Endodermal cell (in vitro differentiated cells): ENCODE results near the genes BPGM and AGBL3.

GRCh38 chr7:131124294-131124867 lies 203.3 kb upstream of the MKLN1 start:
- PRO-cap = no peak

- PRO-cap = no peak
These were observed 108.1 kb upstream of the MKLN1 start for GRCh38 chr7:131219533-131220055.

DNA sequence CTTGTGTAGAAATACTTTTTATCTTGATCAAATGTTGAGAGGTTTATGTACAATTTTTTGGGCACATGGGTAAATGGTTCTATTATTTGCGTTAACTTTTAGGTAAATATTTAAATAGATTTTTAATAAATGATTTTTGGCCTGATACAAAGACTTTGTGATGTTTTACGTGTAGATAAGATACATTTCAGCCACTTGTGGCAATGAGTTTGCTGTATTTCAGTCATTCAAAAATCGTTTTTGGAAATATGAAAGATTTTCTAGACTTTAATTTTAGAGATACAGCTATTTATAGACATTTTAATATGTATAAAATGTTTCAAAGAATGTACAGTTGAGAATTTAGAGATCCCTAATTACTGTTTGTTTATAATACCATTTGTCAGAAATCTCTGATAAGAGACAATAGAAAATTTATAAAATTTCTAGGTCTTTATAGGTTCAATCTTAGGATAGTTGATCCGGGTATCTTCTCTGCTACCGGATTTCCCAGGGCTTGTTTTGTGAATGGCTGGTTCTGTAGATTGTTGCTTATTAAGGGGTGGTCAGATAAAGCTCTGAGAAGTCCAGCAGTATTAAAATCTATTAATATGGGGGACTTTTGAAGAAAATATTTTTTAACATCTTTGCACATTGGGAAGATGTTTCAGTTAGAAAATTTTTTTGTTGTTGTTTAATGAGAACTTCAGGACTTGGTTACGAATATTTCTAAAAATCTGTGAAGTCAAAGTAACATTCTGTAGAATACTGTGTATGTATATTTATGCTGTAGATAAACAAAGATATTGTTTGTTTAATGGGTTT lies 7.1 kb downstream of the MKLN1 start:
- PRO-cap = no peak

DNA sequence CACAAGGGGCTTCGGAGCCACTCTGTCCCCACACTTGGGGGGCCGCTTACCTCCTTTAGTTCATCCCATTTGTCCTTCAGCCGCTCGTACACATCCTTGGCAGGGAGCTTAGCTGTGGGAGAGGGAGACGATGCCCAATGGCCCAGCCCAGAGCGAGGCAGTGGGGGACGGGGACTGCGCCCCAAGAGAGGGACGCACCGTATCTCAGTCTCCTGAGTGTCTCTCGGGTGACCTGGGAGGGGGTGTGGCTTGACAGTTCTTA lies 50.3 kb downstream of the PODXL start:
- PRO-cap = no peak

DNA sequence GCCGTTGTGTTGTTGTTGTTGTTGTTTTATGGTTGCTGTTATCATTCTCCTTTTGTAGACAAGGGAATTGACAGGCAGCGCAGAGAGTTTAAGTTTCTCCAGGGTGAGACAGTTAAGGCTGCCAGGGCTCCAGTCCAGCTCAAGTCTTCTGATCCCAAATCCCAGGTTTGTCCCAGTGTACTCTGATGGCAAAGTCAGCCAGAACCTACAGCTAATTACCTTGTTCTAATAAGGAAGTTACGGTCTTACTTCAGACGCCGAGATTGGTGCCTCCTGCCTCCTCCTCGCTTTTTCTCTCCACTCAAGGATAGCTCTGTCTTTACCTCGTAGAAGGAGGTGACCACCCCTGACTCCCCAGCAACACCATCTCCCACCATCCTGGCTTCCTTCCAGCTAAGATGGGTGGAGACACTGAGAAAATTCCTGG lies 21.4 kb upstream of the PODXL start:
- PRO-cap = no peak

GRCh38 chr7:131929129-131929612 lies 372.7 kb upstream of the PODXL start:
- PRO-cap = no peak

DNA sequence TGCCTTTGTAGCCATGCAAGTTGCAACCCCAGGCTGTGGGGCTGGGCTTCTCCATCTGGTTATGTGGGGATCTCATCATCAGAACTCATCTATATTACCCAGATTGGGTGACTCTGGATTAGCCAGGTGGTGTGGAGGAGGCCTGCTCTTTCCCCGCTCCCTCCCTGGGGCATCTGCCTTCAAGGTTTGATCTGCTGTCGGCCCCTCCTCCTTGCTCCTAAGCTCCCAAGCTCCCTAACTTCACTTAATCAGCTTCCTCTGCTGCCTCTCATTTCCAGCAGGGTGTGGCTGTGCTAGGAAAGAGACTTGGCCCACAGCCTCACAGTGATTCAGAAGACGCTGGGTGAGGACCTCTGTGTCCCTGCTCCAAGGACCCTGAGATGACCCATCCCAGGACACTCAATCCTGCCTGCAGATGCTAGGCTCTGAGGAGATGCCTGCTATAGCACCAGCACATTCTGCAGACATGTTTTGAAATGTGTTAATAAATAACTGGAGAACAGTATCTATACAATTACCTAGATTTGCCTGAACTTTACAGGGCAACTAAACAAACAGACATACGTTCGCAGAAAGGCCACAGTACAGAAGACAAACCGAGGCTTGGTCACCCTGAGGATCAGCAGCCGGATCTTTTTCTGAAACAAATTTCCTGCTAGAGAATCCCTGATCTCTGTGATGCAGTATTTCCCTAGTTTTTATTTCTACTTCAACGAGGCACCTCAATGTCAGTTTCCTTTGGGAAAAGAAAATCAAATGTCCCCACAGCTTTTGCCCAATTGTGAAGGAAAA lies 392.2 kb upstream of the PODXL start:
- PRO-cap = no peak

DNA sequence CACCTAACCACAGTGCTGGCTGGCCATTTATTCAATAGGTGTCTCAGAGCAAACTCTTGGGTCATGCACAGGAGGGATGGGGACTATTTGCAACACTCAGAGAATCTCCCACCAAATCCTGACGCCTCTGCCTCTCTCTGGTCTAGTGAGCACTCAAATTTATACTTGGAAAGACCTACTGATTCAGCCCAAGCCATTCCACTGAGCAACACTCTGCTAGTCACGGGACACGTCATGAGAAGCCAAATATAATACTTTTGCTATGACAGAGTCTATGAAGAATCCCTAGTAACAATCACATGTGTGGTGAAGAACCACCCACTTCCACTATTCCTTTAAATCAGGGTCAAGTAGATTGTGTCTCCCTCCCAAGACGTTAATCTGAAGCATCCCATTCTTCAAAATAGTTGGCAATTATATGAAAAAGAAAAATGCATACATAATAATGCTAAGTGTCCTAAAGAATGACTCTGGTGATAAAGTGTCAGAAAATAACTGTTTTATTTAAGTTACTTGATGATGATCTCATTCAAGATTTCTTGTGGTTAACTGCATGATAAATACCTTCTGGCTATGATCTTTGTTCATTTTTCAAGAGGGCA lies 28.5 kb downstream of the CHCHD3 start:
- PRO-cap = no peak

DNA sequence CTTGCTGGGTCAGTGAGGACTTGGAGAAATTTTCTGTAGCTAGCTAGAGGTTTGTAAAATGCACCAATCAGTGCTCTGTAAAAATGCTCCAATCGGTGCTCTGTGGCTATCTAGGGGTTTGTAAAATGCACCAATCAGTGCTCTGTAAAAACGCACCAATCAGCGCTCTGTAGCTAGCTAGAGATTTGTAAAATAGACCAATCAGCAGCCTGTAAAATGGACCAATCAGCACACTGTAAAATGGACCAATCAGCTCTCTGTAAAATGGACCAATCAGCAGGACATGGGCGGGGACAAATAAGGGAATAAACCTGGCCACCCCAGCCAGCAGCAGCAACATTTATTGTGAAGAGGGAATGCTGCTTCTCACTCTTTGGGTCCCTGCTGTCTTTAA lies 347.6 kb upstream of the LRGUK start:
- PRO-cap = no peak

DNA sequence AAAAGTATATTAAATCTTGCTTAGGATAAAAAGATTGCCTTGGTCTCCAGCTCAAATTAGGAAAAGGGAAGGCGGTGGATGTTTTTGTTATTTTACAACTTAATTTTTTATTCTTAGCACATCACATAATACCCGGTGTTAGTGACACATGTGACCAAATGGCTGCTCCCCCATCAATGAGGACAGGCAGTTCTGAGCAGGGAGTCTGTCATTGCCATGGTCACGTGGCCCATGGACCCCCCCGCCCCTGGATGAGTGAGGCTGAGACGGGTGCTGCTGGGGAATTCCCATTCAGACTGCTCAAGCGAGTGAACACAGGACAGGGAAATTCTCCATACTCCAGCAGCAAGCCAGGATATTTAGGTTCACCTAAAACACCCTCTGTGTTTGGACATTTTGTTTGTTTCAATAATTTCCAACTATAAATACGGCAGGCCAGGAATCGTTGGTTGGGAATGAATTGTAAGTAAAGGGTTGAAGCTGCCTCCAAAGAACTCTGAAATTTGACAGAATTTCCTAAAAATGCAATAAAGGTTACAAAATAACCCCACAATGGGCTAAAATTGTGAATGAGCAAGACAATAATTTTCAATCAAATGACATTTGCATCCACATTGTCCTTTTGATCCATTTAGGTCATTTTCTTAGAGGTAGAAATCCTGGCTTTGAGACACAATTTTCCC lies 34.8 kb upstream of the SLC35B4 start:
- PRO-cap = no peak

DNA sequence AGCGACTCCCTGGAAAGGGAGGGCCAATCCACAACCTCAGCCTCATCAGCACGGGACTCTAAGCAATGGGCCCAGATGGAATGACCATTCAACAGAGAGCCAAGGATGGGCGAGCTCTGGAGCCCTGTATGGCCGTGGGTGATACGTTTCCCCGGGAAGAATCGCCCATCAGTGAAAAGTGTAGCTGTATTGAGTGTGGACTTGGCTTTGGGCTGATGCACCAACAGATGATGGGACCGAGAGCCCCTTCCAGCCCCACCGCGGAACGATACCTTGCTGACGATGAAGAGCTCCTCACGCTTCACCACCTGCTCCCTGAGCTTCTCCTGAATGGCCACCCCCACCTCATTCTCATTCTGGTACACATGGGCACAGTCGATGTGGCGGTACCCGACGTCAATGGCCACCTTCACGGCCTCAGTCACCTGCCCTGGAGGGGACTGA lies 7.6 kb downstream of the AKR1B1 start:
- PRO-cap = no peak

DNA sequence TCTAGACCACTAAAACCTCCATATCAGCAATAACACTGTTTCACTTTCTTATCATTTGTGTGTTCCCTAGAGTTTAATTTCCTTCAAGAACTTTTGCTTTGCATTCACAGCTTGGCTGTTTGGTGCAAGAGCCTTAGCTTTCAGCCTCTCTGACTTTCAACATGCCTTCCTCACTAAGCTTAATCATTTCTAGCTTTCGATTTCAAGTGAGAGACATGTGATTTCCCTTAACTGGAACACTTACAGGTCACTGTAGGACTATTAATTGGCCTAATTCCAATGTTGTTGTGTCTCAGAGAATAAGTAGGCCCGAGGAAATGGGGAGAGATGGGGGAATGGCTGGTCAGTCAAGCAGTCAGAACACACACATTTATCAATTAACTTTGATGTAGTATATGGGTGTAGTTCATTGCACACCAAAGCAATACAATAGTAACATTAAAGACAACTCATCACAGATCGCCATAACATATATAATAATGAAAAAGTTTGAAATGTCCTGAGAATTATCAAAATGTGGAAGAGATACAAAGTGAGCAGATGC lies 10.6 kb upstream of the BPGM start:
- PRO-cap = no peak

DNA sequence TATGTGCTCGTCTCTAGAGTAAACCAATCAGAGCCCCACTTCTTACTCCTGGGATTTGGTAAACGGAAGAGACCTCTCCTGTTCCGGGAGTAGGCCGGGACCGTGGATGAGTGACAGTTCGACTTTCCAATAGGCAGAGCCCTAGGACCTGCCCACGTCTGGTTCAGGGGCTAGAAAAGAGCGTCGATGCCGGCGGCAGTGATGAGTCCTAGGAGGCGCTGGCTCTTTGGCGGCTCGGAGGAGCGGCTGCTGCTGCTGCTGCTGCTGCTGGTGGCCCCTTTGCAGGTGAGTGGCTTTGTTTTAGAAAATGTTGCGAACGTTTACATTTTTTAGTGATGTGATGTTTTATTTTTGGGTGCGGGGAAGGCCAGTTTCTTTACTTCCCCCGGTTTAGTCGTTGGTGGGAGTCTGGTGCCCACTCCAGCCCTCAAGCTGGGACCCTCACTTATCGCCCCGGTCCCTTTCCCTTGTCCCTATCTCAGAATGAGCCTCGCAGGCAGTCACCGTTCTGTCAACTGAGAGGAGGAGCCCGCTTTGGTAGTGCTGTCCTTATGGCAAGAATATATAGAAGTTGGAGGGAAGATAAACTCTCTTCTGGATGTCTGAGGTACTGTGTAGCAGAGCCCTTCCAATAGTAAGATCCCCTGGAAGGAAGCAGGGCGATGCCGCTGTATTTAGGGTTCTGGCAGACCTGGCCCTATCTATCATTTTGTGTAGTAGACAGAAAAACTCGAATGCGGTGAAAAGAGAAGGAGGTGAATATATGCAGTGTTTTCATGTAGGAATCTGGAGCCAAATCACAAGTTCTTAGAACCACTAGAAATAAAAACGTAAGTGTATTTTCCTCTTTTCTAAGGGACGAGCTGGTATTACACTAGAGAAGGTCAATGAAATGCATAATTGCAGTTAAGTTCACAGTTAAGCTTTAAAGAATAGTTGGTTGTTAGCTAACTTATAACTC lies at the start of gene BPGM:
BPGM (plus strand) TSS at position 201 of the 961 bp plus-strand sequence.
- PRO-cap = bidirectional peak, plus-strand start at position 202 of the sequence, minus-strand start outside the sequence; bidirectional peak, plus-strand start at position 496 of the sequence, minus-strand start at position 485 of the sequence

GRCh38 chr7:134720024-134720428 lies 59.4 kb upstream of the CALD1 start:
- PRO-cap = no peak

GRCh38 chr7:134720538-134721234 lies 58.7 kb upstream of the CALD1 start:
- PRO-cap = no peak

DNA sequence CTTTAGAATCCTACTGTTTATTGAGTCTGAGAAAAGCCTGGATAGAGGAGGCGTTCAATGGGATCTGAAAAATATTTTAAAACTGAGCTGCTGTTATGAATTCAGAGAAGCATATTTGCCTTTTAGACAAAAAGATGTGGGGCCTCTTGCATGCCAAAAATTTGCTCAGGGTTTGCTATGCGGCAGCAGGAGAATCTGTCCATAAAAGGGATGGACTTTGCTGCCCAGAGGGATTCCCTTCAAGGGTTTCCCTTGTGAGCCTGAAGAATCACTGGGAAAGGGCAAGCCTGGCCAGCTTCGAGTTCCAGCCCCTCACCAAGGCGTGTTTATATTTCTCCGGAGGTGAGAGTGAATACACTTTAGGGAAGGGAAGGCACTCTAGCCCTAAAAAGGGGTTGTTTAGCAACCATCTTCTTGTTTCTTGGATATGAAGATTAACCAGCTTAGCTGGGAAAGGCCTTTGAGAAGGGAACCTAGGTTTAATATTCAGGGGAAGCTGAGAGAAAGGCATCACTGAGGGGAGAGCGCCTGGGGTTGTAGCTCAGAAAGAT lies 55.5 kb upstream of the CALD1 start:
- PRO-cap = no peak

DNA sequence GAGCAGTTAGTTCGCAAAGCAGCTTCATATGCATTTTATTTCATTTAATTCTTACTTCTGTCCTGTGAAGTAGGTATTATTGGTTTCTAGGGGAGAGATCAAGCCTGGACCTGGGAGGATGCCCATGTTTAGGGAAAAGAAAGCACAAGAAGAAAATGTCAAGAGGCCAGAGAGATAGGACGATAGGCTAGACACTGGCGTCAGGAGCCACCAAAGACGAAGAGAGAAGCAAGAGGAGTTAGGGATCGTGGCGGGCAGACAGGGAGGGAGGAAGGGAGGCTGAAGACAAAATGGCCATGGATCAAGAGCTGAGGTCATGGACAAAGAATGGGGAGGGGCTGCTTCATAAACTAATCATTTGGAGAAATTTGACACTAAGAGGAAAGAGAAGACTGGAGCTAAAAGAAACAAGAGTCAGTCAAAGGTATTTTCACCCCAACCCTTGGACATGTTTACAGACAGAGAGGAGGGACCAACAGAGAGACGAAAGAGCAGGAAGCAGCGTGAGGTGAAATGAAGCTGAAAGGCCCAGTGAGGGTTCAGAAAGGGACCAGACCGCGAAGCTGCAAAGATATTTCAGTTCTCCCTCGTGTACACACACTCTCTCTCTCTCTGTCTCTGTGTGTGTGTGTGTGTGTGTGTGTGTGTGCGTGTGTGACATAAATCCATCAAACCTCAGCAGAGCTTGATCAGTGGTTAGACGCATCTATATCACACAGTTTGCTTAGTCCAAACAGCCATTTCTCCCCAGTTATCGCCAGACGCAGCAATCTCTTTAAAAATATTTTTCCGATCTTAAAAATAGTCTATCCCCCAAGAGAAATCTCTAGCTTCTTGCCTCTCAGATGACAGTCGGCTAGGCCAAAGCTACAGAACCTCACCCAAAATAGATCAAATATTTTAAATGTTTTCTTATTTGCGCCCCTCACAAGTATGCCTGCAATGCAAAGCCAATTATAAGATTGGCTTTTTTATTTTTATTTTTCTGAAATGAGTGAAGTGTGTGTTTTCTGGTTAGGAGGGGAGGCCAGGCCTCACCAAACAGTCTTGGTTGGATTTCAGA lies 12.5 kb upstream of the CALD1 start:
- PRO-cap = no peak

DNA sequence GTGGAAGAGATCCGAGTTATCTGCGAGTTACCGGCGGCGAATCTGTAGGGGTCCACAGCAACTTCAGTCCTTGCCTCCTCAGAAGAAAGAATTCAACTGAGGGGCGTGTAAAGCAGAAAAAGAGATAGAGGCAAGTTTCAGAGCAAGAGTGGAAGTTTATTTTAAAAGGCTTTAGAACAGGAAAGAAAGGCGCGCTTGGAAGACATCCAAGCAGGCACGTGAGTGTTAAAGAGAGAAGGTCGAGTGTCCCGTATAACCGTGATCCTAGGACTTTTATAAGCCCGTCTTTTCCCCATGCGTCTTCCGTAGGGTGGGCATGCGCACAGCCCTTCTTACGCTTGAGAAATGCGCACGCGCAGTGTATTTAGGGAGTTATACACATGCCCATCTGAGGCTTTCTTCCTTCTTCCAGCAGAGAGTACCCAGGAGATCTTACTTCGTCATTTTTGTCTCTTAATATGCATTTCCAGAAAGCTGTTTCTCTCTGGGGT lies 52.4 kb downstream of the CALD1 start:
- PRO-cap = no peak

DNA sequence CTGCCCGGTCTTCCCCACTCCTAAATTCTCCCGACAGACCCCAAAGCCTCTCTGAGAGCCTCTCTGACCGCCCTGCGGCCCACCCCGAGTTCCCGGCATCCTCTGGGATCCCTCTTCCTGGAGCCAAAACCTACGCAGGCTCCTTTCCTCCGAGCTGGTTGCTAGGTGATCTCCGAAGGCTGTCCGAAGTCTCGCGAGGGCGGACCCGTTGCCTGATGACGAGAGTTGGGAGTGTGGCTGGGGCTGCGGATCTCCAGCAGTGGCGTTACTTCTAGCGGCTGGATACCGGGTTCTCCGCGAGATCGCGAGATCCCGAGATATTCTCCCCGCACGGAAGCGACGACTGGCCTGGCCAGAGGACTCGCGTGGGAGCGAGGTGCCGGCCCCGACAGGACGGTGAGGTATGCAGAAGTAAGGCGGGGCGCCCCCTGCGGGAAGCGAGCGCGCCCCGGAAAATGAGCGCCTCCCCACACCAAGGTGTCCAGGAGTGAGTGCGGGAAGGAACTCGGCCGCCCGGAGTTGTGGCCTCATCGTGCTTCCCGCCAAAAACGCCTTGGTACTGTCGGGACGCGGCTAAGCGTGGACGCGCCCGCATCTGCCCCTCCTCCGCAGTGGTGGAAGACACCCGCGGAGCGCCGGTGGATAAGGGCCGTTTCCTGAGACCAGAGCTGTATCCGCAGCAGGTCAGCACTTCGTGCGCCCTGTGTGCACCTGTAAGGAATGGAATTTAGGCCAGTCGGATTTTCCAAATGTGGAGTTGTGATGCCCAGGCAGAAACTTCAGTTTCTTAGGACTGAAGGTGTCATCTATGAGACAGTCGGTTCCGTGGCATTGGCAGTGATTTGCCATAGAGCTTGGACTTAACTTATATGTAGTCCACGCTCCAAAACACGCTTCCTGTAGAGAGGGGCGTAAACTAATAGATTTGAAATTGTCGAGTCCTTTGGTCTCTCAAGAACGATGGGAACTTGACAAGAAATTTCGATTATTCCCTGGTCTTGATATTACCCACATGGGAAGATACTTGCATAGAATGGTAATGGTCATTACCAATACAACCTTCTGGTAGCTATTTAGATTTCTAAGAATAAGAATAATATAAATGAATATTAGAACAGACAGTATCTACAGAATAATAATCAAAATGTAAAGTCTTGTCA lies at the start of gene AGBL3:
AGBL3 (plus strand) TSS at position 208 of the 1,160 bp plus-strand sequence.
- PRO-cap = bidirectional peak, plus-strand start at position 259 of the sequence, minus-strand start at position 104 of the sequence; bidirectional peak, plus-strand start at position 559 of the sequence, minus-strand start at position 493 of the sequence; bidirectional peak, plus-strand start at position 619 of the sequence, minus-strand start at position 616 of the sequence

DNA sequence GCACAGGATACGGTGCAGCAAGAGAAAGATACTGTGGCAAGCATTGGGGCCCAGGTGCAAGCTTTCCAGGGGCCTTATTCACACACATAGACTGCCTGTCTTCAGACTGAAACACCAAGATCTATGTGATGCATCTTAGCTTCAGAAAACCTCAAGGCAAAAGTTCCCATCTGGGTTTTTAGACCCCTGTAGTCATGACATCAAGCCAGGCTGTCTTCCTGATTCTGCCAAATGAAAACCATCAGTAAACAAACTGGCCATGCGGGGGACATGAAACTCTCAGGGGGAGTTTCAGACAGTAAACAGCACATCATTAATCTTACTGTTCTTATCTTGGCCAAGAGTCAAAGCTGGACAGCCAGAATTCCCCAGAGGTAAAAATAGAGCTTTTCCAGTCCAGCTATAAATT lies 9.8 kb downstream of the AGBL3 start:
- PRO-cap = no peak